Pericardium fibroblast (primary cell): ENCODE measurements around the genes CDC7 and GFI1.

- RAMPAGE, long total RNA: no peak
Observed at GRCh38 chr1:89843283-89844292, 22.8 kb downstream of the LRRC8D start.

DNA sequence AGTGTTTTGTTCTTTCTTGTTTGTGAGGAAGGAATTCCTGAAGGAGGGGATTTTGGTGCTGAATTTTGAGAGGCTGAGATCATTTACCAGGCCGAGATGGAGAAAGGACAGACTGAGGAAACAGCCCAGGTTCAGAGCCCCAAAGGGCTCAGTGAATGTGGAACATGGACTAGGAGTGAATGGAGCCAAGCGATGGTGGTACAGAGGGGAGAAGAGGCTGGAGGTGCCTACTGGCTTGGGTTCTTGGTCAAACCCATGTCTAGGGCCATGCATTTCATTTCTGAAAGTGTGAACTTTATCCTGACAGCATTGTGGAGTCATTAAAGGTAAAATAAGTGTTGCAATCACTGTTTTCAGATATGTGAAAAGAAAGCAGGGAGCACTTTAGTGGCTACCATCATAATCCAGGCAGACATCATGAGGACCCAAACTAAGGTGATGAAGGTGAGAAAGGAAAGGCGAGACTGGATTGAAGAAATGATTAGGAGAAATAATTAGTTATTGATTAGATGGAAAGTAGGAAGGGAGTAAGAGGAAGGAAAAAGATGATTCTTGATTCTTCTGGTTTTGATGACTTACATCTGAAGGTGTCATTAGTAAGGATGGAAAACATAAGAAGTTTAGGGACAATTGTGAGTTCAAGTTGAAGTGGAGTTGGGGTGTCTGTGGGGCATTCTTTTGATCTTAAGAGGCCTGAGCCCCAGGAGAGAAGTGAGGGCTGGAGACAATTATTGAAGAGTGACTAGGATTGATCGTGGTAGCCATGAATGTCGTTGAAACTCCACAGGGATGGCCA, 32.0 kb downstream of the LRRC8D start:
- RAMPAGE, long total RNA: no peak

DNA sequence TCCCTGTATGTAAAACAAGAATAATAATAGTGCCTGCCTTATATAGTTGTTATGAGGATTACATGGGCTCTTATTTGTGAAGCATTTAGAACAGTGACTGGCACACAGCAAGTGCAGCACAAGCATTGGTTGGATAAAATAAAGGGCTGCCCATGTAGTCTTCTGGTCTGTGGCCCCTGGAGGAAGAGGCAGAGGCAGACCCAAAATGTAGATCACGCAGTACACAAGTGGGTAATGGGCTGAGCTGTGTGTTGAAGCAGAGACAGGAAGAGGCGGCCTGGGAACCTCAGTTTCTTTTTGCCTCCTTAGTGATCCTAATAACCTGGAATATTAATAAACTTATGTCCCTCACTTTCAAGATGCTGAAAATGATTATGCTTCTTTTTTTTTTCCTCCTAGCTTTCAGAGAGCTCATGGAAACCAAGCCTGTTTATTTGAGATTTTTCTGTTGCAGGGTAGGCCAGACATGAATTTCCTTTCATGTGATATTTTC, 42.4 kb downstream of the LRRC8D start:
- RAMPAGE, long total RNA: no peak

- RAMPAGE, long total RNA: no peak
Observed at GRCh38 chr1:90850853-90851885, 134.1 kb upstream of the BARHL2 start.

- RAMPAGE, long total RNA: no peak
Observed at GRCh38 chr1:90976159-90976714, 45.6 kb downstream of the ZNF644 start.

DNA sequence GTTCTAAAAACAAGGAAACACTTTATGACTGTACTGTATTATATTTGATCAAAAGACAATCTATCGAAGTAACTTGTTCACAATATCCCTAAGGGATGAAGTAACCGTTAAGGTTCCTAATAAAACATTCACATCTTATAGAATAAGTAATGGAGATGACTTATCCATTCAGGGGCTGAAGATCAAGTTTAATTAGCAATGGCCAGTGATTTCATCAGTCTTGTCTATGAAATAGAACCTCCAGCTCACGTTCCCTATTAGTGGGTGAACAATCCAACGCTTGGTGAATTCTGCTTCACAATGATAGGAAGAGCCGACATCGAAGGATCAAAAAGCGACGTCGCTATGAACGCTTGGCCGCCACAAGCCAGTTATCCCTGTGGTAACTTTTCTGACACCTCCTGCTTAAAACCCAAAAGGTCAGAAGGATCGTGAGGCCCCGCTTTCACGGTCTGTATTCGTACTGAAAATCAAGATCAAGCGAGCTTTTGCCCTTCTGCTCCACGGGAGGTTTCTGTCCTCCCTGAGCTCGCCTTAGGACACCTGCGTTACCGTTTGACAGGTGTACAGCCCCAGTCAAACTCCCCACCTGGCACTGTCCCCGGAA, 17.5 kb downstream of the HFM1 start:
- RAMPAGE, long total RNA: no peak

DNA sequence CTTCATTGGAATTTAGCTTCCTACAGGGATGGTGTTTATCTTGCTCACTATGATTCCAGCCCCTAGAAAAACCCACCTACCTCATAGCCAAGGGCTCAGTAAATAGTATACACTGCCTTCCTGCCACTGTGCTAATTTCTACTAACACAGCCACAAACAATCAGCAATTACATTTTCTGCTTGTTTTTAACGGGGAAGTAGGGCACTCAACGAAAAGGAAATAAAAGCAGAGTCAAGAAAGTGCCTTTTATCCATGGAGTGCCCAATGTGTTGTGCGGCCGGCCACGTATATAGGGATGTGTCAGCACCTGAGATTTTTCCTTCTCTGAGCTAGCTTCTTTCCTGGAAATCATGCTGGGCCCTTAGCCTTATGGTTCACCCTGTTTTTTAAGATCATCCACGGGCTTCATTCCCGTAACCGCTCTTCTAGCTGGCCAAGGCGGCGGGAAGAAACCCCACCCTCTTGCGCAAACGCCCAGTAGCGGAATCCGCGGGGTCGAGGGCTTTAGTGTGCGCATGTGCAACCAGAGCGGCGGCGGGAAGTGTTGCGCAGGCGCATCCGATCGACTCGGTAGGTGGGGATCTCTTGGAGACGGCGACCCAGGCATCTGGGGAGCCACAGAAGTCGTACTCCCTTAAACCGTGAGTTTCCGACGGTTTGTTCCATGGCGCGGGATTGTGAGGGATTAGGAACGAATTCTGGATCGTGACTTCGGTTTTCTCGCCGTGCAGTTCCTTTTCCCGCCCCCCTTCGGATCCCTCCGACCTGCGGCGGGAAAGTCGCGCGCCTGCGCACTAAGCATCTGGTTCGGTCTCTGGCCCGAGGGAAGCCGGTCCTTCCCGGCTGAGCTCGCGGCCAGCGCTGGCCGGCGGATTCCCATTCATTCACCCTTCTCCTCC, at the start of gene CDC7:
Gene CDC7, plus strand, starts transcription at position 545 of the 900 bp plus-strand sequence.
- RAMPAGE, long total RNA: no peak

DNA sequence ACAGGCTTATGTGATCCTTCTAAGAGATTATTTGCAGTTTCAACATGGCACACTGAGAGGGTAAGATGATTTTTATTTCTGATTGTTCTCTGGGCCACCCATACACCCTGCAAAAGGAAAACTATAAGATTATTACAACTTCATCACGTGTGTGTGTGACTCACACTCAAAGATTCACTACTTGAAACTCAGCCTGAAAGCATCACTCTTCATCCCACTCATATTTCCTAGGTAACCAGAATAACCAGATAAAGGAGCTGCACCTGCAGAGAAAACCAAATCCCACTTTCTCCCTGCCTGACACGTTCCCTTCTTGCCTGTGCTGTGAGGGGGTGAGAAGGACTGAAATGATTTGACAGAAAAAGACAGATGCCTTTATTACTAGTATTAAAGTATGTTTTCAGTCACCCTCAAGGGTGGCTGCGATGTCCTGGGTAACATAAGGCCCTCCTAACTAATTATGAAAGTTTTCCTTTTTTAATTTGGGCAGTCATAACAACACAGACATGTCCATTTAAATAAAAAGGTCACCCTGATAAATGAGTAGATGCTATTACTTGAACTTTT, 131.6 kb downstream of the TGFBR3 start:
- RAMPAGE, long total RNA: no peak

DNA sequence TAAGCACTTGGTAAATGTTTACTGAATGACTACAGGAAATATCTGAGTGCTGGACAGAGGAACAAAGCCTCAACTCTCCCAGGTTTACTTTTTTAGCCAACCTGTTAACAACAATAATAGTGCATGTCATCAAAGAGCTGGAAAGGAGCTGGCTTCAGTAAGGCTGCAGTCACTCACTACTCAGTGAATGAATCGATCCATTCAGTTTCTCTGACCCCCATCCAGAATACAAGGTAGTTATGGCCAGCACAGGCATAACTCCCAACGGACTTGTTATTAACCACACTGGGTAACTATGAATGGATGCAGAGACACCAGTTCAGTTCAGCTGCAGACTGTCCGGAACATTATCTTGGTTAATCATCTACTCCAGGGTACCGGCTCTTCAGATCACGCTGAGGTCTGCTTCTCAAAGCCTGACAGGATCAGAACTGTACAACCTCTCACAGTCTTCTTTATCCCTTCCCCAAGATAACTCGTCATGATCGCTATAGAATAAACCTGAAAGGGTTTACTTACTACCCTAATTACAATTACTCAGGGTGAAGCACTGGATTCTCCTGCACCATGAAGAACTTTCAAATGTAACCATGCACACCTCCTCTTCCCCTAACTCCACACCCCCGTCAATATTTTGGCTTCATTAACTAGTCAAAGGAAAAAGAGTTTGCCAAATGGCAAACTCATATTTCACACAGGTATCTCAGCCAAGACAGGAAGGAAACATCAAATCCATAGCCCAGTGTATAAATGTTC, 58.1 kb downstream of the TGFBR3 start:
- RAMPAGE, long total RNA: no peak

DNA sequence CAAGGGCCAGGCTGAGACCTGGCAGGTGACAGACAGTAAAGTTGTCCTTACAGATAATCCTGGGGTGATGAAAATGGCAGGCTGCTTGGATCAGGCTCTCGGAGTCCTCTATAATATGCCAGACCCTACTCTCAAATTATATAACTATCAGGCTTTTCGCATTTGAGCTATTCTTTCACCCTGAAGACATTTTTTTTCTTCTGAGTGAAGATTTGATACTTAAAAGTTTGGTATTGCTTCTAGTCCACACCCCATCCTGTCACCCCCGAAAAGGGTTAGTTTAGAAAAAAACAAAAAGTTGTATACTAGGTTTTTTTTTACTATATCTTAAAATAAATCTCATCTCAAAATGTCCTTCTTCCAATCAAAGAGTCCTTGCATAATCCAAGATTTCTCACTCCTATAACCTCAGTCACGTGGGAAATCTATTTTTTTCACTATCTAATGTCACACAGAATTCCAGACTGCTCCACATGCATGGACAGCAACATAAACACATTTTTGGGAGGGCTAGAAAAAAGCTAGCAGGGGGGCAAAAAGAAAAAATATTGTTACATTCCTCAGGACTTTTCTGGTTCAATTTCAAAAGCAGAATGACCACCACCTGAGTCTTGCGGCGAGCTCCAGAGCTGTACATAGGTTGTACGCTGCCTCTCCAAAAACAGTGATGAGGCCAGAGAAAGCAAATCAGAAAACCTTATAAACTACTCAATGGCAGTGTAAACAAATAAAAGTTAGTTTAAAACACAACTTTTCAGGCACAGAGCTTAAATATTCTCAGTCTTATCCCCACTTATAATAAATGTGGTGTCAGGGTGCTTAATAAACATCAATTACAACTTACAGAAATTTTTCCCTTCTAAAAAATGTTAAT, 39.3 kb downstream of the TGFBR3 start:
- RAMPAGE, long total RNA: no peak

DNA sequence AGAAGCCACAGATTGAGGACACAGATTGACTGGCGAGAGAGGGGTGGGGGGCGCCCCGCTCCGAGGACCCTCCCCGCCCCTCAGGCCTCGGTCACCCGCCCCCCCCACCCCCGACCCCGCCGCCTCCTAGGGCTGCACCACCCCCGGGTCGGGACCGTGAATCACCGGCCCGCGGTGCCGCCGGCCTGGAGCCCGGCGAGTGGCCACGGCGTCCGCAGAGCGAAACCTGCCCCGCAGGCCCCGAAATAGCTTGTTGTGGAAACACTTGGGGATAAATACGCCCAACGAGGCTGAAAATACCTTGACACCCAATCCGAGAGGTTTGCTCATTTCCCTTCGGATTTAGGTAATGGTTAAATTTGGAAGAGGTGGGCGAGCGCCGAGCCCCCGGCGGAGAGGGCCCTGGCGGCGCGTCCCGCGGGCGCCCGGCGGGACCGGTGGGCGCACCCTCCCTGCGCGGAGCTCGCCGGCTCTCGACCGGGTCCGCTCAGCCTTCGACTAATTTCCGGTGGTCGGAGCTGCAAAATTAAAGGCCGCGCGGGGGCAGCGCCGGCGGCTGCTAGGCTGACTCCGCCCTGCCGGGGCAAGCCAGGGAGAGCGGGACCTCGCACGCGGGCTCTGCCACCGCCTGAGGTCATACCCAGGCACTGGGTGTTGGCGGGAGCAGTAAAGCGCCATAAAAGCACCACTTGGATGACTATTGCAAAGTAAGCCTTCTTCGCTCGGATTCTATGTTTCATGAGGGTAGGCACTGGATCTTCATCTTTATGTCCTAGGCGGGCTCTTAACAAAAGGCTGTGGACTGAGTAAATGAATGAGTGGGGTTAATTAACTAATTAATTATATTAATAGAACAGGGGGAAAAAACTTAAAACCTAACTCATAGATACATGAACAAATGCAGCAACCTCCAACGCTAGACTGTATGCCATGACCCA, at the start of gene GFI1:
Gene GFI1, minus strand, starts transcription at position 500 of the 938 bp plus-strand sequence.
- RAMPAGE, long total RNA: no peak

GRCh38 chr1:92537978-92538326, 51.2 kb upstream of the GFI1 start:
- RAMPAGE, long total RNA: no peak

DNA sequence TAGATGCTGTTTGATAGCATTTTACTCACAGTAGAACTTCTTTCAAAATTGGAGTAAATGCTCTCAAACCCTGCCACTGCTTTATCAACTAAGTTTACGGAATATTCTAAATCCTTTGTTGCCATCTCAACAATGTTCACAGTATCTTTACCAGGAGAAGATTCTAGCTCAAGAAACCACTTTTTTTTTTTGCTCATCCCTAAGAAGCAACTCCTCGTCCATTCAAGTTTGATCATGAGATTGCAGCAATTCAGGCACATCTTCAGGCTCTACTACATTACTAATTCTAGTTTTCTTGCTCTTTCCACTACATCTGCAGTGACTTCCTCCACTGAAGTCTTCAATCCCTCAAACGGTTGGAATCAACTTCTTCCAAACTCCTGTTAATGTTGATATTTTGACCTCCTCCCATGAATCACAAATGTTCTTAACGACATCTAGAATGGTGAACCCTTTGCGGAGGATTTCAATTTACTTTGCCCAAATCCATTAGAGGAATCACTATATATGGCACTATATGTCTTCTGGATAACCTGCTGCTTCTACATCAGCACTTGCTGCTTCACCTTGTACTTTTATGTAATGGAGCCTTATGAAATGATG, 55.5 kb upstream of the GFI1 start:
- RAMPAGE, long total RNA: no peak

GRCh38 chr1:92645777-92646209, 139.1 kb downstream of the EVI5 start:
- RAMPAGE, long total RNA: no peak

GRCh38 chr1:92672225-92672851, 112.6 kb downstream of the EVI5 start:
- RAMPAGE, long total RNA: no peak

DNA sequence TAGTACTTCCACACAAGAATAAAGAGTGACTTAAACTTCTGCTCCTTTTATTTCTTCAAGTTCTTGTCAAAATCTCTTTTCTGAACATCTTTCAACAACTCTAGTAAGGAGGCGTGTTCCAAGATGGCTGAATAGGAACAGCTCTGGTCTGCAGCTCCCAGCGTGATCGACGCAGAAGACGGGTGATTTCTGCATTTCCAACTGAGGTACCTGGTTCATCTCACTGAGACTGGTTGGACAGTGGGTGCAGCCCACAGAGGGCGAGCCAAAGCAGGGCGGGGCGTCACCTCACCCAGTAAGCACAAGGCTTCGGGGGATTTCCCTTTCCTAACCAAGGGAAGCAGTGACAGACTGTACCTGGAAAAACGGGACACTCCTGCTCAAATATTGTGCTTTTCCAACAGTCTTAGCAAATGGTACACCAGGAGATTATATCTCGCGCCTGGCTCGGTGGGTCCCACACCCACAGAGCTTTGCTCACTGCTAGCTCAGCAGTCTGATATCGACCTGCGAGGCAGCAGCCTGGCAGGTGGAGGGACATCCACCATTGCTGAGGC, 69.5 kb downstream of the EVI5 start:
- RAMPAGE, long total RNA: no peak

DNA sequence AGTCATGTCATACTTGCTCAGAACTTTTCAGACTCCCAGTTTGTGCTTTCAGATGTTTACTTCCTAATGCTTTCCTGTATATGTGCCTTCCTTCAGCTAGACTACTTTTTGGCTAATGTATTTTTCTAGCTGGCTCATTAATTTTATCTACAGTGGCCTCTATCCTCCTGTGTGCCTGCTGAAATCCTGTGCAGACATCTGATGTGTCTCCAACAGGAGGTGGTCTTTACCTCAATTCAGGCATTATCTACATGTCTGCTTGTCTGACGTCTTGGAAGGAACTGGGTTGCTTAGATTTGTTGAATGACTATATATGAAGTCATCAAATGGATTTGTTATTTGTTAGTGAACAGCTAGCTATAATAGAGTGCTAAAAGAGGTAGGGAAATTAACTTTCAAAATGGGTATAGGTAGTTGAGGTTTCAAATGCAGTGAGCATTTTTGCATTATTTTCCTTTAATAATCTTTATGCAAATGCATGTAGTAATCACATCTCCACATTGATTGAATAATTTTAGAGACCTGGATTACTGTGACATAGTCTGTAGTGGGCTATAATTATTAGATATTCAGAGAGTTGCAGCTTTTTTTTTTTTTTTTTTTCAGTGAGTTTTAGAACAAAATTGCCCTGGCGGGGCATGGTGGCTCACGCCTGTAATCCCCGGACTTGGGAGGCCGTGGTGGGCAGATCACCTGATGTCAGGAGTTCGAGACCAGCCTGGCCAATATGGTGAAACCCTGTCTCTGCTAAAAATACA, 6.8 kb downstream of the RPL5 start:
- RAMPAGE, long total RNA: no peak

DNA sequence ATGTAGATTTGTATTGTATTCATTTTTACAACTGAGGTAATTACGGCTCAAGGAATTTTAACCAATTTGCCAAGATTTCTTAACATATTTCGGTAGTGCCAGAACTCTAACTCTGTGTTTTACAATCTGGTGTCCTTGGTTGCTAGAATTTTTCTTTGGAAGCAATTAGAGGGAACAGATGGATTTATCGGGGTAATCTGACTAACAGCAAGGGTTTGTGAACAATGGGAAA, 1.1 kb downstream of the MTF2 start:
- RAMPAGE, long total RNA: no peak

- RAMPAGE, long total RNA: no peak
Observed at GRCh38 chr1:93147794-93148830, 32.1 kb downstream of the TMED5 start.

GRCh38 chr1:93324405-93325222, 21.1 kb upstream of the DR1 start:
- RAMPAGE, long total RNA: no peak